ENCODE measurements around the genes PLGRKT and PDCD1LG2.

DNA sequence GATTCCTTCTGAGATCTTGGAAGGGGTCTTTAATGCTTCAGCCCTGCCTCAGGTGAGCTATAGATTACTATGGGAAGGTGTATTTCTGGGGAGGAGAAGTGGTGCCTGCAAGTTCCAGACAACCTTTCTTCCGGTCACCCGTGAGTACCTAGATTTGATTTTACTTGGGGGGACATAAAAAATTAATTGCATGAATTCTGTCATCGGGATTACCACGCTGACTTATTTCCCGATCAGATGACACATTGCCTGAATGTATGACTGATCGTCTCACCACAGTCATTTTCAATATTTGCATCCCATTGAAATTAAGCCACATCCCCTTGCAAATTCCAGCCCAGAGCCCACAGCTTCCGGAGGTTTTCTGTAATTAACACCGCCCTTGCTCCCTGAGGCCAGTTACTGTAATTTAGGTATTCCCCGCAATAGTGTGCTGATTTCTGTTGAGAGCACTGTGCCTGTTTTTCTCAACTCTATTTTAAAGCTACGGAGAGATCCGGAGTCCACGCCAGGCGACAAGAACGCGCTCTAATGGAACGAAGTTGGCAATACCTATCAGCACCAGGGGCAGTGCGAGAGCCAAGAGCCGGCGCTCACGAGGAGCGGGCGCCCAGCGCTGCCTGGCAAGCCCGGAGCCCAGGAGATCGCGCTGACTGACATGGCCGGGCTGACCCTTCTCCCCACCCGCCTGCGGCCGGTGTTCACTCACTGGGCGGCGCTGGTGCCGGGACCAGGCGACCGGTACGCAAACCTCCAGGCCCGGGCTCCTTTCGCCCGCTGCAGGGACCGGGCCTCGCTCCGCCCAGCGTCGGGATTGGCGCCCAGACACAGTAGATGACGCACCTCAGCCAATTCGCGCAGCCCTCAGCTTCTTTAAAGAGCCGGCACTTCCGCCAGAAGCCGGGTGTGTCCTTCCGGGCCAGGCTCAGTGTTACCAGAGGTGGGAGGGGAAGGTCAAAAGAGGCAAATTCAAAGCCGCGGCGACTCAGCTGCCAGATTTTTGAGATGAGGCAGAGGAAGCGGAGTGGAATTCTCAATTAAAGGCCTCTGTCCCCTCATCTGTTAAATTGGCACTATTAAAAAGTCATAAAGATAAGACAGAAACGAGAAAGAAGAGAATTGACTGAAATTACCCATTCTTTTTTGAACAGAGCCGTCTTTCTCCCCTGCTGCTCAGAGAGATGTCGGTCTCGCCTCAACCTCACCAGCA, at the start of gene PLGRKT:
Gene PLGRKT (minus strand): TSS at position 846 of the 1,210 bp plus-strand sequence.
- RRBS = 2% methylated on average over 22 of the region's 60 CpGs

GRCh38 chr9:5488465-5489061, 21.8 kb upstream of the PDCD1LG2 start:
- RRBS = no CpG with 5 or more reads among the region's 6 CpGs

DNA sequence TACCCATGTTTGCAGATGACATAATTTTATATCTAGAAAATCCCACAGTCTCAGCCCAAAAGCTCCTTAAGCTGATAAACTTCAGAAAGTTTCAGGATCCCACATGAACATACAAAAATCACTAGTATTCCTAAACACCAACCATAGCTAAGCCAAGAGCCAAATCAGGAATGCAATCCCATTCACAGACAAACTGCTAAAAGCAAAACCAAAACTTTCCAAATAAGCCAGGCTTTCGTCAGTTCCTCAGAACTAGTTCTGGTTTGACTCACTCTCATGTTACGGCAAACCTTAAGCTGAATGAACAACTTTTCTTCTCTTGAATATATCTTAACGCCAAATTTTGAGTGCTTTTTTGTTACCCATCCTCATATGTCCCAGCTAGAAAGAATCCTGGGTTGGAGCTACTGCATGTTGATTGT, at the start of gene PDCD1LG2:
Gene PDCD1LG2 (plus strand): TSS at position 271 of the 422 bp plus-strand sequence.
- RRBS = no CpG with 5 or more reads among the region's 3 CpGs

GRCh38 chr9:5582697-5583485, 46.0 kb upstream of the RIC1 start:
- RRBS = no CpG with 5 or more reads among the region's 2 CpGs

- RRBS = no CpG with 5 or more reads among the region's 8 CpGs
Measured at GRCh38 chr9:5621167-5621704, 7.7 kb upstream of the RIC1 start.

- RRBS = no CpG with 5 or more reads among the region's 4 CpGs
Measured at GRCh38 chr9:5630268-5630662, 1.4 kb downstream of the RIC1 start.

- RRBS = no CpG with 5 or more reads among the region's 8 CpGs
Measured at GRCh38 chr9:6605145-6605613, 40.4 kb downstream of the GLDC start.

GRCh38 chr9:7147618-7148238, 390.0 kb downstream of the KDM4C start:
- RRBS = 98% methylated on average over 2 of the region's 15 CpGs

GRCh38 chr9:7173217-7174095, 415.7 kb downstream of the KDM4C start:
- RRBS = no CpG with 5 or more reads among the region's 5 CpGs

DNA sequence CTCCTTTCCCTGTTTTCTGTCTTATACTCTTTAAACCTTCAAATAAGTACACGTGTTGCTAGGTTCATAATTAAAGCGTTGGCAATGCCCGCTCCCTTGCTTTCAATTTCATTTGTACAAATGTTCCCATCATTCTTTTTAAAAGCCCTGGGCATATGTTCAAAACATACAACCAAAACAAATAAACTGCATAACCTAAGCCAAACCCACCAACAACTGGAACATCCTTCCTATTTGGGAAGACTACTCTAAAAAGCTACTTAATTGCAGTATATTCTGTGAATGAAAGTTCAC, 1071.4 kb upstream of the DMAC1 start:
- RRBS = no CpG with 5 or more reads among the region's 3 CpGs

DNA sequence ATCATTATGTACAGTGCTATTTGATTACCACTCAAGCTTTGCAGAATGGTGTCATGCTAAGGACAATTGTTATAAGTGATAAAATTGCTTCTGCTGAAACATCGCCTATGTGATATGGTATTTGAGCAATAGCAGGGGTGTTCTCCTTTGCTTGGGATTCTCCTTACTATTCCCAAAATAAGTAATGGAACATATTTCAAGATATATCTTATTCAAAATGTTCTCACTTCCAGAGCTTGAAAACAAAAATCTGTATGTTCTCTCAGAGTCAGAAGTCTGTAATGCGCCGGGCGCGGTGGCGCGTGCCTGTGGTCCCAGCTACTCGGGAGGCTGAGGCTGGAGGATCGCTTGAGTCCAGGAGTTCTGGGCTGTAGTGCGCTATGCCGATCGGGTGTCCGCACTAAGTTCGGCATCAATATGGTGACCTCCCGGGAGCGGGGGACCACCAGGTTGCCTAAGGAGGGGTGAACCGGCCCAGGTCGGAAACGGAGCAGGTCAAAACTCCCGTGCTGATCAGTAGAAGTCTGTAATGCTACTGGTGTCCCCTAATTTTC, 1171.0 kb downstream of the PTPRD start:
- RRBS = no CpG with 5 or more reads among the region's 20 CpGs

DNA sequence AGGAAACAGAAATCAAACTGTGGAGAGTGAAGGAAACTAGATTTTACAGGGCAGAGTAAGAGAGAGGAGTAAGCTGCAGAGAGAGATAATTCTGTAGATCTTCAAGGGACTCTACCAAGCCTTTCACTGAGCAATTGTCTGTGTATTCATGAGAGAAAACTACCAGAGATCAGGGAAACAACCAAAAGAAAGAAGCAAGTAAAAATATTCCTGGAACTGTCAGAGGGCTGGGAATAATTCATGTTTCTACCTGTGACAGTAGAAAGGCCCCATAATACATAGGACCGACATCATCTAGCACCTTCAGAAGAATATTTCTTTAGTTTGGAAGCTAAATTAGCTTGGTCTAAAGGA, 1084.7 kb downstream of the PTPRD start:
- RRBS = no CpG with 5 or more reads among the region's 1 CpG

GRCh38 chr9:12698291-12698744, 5.1 kb downstream of the TYRP1 start:
- RRBS = no CpG with 5 or more reads among the region's 4 CpGs

- RRBS = no CpG with 5 or more reads among the region's 6 CpGs
Measured at GRCh38 chr9:12790274-12791353, 15.8 kb downstream of the LURAP1L start.

DNA sequence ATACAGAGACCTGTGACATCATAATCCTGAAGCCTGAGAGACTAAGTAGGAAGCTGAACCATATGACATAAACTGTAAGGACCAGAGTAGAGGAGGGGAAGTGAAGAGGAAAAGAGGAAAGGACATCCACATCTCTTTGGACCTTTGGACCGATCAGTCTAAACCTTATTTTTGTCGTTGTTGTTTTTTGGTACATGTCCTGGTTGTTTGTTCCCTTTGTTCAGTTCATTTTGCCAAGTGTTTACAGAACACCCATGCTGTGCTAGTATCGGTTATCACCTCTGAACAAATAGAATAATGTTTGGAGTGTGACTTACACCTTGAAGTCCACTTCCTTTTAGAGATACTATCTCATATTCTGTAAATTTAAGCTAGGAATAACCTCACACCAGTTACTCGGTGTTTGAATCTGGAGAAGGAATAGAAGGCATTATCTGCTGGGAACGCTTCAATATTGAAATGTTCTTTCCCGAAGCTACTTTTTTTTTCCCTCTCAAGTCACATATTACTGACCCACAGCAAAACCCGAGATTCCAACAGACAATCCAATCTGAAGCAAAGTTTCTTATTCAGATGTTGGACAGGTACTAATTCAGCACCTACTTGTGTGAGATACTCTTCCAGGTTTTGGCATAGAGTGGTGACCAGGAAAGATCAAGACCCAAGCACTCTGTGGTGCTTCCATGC, 42.1 kb downstream of the LURAP1L start:
- RRBS = no CpG with 5 or more reads among the region's 7 CpGs

DNA sequence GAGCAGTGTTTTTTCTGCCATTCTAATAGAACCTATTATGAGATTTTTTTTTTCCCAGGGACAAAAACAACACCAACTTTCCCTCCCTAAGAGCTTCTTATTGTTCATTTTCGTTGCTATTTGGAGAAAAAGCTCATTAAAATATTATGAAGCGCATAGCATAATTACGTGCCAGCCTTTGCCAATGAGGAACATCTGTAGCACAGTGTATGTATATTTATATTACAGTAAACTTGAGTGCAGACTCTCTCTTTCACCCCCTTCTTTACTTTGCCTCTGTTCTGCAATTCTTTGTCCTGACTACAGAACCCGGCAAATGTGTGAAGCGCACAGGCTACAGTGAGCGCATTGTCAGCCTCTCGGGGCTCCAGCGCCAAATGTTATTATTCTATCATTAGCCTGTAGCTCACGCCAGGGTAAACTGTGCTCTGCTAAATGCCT, 163.8 kb upstream of the MPDZ start:
- RRBS = no CpG with 5 or more reads among the region's 9 CpGs

DNA sequence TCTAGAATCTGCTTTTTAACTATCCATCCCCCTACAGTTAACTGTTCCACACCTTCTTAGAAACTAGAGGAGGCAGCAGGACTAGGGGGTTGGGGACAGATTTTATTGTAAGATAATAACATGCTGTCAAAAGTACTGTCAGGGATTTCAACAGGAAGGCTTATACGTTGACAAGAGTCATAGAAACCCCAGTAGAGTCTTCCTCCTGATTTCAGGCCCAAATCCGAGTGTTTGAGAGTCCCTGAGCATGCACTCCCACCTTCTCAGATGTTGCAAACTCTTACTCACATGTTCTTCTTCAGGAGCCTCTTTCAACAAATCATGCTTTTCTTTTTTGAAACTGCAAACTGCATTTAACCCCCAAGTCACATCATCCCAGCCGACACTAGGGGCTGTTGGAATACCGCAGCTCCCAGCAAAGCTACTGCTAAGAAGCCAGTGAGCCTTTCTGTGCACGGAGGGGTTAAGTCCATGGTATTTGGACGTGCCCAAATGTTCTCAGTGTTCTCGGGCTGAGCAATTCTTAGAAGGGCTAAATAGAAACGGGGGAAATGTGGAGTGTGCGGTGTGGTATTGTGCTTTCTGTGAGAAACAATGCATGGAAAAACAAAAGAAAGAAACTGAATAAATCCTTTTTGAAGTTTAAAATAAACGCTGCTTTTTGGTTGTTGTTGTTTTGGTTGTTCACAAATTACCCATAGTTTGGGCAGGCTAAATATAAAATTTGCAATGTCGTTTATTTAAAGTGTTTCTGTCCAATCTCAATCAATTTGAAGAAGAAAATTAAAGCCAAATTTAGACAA, 282.9 kb downstream of the NFIB start:
- RRBS = no CpG with 5 or more reads among the region's 11 CpGs

DNA sequence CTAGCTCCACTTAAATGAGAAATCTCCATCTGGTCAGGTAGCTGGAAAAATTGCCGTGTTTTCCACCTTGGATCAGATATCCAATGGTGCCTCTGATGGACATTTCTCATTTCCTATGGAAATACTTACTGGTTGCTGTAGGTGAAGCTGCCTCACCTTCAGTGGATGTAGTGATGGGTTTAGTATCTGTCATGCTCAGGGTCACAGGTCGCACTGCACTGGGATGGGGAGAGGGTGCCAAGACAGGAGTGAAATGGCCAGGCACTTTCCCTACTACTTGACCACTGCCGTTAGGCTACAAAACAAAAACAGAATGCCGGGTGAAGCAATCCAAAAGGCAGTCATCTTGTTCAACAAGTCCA, 197.9 kb downstream of the NFIB start:
- RRBS = no CpG with 5 or more reads among the region's 4 CpGs

GRCh38 chr9:14218987-14219541, 94.9 kb downstream of the NFIB start:
- RRBS = no CpG with 5 or more reads among the region's 4 CpGs

- RRBS = no CpG with 5 or more reads among the region's 6 CpGs
Measured at GRCh38 chr9:14308587-14309159, 5.3 kb downstream of the NFIB start.

All from HCT116 (cell line).